Metastatic Pancreatic Carcinoma in the Ovary (tissue), 1 donor: ENCODE measurements around the genes FBLL1, RANBP17 and TLX3.

DNA sequence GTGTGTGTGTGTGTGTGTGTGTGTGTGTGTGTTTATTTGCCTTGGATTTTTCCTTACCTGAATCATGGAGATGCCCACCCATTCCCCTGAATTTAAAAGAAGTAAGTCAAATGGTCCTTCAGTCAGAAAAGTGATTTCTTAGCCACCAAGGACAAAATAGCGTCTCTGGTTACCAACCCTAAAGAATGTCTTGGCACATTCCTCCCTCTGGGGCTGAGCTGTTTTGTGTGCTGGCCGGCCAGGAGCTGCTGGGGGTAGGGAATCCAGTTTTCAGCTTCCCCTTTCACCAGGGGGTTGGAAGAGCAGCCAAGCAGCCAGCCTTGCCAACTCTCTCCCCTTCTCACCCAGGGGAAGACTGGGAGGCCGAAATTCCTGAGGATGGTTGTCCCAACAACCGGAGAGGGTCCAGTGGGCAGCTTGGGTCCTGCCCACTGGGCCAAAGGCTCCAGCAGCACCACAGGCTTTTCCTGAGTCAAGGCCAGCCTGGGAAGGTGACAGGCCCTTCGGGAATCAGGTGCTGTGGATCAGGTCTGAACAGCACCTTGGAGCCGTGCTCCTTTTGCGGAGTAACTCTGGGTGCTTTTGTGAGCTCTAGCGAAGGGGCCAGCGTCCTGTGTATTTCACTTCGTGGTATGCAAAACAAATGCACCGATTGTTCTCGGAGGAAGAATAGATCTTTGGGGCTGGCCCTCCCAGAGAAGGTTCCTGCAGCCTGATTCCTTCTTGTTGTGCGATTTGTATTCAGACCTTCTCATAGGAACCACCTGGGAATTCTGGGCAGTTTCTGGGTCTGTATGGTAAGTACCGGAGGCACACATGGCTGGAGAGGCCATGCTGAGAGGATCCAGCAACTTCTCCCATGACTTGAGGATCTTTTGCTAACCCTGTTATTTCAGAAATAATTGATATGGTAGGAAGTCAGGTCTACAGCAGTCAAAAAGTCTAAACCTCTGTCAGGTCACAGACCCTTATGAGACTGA is 4.3 kb downstream of the WWC1 start:
- PRO-cap = no peak

DNA sequence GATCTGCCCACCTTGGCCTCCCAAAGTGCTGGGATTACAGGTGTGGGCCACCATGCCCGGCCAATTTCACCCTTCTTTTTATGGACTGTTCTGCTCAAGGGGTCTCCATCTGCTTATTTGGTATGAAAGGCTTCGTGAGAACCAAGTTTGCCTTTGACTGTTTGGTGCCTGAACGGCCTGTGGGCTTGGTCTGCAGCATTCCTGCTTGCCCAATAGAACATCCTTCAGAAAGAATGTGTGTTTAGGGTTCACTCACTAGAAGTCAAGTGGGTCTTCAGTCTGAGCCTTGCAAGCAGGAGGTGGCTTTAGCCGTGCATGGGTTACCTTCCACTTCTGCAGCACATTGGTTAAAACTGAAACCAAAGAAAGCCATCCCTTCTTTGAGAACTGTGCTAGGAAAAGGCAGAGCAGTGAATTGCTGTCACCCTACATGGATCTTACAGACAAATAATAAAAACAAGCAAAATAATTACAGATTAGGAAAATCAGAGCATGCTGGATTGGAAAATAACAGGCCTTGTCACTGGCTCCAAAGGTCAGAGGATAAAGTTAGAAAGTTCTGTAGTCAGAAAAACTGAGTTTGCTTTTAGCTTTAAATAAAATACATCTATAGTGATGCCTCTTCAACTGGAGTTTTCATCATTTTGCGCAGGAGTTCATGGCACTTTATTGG is 16.5 kb downstream of the WWC1 start:
- PRO-cap = no peak

DNA sequence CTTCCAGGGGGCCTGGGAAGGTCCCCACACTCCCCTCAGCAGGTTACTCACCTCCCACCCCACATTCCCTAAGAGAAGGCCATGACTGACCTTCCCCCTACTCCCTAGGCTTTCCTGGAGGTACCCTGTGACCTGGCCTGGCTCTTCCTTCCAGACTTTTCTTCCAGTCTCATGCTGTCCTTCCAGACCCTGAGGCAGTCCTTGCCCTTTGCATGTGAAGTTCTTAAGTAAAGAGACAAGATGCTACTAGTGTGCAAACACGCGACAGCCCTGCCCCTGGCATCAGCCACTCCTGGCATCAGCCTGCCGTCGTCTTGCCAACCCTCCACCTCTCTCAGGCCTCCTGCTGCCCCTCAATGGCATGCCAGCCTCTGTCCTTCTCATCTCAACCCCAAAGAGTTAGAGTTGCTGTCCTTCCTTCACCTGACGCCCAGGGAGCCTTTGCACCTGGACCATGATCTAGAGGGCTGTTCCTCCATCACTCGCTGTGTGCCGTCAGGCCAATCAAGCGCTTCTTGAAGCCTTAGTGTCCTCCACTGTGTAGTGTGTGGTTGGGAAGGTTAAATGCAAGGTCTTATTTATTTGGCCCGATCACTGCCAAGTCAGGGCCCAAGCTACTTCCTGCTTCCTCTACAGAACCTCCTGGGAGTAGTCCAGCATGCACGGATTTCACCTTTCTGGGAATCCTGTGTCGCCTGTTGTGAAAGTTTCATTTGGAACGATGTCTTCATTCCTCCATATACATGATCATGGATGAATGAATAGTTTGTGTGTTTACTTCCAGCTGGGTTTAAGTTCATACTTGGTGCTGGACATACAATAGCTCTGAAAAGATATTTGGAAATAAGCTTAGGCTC is 62.0 kb downstream of the WWC1 start:
- PRO-cap = no peak

DNA sequence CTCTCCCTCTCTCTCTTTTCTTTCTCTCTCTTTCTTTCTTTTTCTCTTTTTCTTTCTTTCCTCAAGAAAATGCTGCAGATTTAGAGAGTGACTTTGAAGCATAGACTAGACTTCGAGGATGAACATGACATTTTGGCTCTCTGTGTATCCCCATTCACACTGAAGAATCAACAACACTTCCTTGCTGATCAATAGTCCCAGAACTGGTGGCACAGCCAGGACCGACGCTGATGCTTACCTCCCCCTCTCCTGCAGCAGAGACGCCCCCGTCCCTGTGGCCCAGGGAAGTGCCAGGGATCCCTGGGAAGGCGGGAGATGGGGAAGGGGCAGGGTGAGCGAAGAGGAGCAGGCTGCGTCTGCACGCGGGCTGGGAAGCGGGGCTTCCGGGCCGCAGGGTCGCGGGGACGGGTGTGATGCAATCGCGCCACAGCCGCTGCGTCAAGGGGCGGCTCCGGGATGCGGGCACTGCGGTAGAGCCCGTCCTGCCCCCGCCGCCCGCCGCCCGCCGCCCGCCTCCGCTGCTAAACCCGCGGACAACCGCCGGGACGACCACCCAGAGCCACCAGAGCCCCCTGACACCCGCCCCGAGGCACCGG is at the start of gene FBLL1:
TSS of gene FBLL1 (plus strand) at position 427 of the 596 bp plus-strand sequence.
- PRO-cap = no peak

DNA sequence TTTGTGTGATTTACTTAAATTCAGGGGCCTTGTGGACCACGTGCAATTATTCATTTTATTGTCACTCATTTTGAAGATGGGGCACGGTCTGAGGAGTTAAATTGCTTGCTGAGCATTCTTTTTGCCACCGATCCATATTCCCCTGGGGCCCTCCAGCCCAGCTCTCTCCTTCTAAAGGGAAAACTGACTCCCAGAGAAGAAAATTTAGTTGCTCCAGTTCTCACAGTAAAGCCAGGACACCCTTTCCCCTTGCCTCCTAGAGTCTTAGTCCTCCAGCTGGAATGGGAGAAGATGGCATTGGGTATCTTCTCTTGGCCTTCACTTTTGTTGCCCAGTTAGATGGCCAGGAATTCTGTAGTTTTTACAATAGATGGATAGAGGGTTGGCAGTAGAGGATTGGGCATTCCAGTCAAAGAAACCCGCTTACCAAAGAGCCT is 1.1 kb upstream of the PANK3 start:
- PRO-cap = no peak

DNA sequence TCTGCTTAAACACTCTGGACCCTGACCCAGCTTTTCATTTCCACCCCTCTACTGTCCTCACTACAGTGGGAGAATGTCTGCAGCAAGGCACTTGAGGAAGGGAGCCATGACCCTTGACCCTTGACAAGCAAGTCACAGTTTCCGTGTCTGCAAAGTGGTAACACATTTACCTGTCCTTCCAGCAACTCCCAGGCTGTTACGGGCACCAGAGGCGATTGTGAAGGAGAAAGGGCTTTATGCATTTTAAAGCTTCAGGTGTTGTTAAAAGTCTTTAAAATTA is 88.3 kb upstream of the PANK3 start:
- PRO-cap = no peak

DNA sequence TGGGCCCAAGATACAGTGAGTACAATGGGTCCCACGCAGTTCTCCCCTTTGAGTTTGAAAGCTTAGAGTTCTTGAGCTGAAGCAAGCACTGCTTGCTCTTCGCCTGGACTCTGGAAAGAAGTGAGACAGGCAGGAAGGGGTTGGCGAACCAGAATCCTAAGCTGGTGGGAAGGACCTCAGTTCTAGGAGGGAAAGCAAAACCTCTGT is 239.8 kb upstream of the PANK3 start:
- PRO-cap = no peak

- PRO-cap = no peak
These were observed 265.3 kb upstream of the PANK3 start for GRCh38 chr5:168844464-168844968.

DNA sequence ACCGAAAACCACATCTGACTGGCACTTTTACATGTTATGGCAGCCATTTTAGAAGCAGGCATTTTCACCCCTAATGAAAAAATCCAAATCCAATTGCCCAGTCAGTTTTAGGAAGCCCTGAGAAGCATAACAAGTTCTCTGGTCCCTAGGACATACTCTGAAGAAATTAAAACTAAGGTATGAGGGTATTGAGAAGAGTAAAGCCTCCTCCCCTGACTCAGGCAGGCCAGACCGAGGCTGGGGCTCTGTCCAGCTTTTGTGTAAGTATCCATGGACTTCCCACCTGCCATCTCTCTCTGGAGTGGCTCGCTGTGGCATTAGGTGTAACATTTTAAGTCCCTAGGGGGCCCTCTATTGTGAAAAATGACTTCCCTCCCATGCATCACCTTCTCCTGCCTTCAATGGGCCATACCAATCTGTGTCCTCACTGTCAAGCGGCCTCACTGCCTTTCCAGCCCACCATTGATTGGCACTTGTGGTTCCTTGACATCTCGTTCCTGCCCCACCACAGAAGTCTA is 205.6 kb downstream of the SLIT3 start:
- PRO-cap = no peak

DNA sequence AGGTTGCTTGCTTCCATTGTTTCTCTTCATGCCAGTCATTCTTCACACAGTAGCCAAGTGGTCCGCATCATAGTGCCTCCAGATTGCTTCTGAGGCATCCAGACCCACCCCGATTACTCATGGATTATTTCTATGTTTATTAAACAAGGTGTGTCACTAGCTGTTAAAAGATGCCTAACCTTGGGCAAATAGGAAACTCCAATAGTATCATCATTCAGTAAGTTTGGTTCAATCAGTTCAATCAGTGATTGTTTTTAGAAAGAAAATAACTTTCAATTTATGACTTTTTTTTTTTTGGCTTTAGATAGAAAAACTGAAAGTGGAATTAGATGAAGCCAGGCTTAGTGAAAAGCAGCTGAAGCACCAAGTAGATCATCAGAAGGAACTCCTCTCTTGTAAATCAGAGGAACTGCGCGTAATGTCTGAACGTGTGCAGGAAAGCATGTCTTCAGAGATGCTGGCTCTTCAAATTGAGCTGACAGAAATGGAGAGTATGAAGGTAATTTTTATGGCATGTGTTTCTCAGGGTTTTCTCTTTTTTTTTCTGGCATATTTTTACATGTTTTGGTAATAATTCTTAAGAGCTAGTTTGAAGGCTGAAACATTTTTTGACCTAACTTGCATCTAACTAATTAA is 9.6 kb downstream of the SPDL1 start:
- PRO-cap = no peak

- PRO-cap = no peak
These were observed 4.3 kb downstream of the LCP2 start for GRCh38 chr5:170293156-170293821.

GRCh38 chr5:170336286-170336688 is 38.7 kb upstream of the LCP2 start:
- PRO-cap = no peak

DNA sequence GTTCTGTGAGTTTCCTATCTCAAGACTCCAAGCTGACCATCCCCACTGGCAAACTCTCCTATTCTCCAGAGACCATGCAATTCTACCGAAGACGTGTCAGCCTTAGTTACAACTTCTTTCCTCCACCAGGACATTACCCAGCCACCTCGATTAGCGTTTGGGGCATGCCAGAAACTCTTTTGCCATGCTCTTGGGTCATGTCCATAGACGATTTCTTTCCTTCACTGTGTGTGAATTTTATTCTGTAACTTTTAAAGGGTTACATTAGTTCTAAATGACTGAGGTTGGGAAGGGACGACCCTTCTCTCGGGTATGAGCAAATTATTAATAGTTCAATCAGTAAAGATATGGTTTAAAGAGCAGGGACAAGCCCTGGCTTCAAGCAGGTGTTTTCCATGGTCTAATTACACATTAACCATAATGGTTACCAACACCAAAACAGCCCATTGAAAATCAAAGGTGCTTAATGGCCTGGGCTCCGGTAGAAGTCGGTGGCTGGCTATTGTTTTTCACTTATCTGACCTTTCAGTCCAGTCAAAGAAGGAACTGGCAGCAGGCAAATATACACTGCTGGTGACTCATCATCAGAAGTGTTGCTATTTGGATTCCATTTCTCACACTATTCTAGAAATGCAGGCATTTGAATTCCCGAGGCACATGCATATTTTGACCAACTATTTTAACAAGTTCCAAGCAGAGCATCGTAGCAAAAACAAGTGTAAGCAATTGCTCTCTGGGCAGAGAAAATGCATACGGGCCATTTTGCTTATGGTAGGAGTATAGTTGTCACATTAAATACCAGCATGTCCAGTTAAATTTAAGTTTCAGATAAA is 26.5 kb upstream of the GABRP start:
- PRO-cap = no peak

- PRO-cap = unidirectional peak, plus-strand start at chr5:170861882; unidirectional peak, plus-strand start at chr5:170861919; unidirectional peak, plus-strand start at chr5:170862055
These were observed at the start of gene RANBP17 for GRCh38 chr5:170861624-170862173. RANBP17 (plus strand) TSS chr5:170862018.

DNA sequence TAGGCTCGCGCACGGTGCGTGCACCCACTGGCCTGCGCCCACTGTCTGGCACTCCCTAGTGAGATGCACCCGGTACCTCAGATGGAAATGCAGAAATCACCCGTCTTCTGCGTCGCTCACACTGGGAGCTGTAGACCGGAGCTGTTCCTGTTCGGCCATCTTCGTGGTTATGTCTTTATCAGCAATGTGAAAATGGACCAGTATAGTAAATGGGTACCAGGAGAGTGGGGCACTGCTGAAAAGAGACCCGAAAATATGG is 219.3 kb upstream of the TLX3 start:
- PRO-cap = no peak

DNA sequence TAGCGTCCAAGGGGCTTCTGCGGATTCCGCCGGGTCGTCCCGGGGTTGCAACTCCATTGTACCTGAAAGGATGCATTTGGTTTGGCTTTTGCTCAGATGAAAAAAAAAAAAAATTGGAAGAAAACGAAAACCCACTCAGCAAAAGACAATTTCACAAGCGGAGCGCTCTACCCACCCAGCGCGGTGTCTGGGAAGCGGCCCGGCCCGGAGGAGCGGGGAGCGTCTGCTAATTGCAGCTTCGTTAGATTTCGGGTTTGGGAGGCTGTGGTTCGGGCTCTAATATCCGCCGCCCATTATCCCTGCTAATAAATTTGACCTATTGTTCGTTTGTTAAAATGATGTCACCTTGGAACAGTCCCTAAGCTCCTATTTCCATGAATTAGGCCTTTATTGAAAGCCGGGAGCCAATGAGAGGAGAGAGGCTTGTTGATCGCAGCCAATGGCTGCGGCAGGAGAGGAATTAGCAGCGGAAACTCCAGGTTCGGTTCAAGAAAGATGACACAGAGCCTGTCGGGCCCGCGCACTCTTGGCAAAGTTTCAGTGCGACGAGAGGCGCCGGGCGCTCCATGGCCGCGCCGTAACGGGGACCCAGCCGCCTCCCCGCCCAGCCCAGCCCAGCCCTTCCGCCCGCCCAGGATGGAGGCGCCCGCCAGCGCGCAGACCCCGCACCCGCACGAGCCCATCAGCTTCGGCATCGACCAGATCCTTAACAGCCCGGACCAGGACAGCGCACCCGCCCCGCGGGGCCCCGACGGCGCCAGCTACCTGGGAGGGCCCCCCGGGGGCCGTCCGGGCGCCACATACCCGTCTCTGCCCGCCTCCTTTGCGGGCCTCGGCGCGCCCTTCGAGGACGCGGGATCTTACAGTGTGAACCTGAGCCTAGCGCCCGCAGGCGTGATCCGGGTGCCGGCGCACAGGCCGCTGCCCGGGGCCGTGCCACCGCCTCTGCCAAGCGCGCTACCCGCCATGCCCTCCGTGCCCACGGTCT is at the start of gene TLX3:
TSS of gene TLX3 (plus strand) at position 519 of the 988 bp plus-strand sequence.
- PRO-cap = no peak

DNA sequence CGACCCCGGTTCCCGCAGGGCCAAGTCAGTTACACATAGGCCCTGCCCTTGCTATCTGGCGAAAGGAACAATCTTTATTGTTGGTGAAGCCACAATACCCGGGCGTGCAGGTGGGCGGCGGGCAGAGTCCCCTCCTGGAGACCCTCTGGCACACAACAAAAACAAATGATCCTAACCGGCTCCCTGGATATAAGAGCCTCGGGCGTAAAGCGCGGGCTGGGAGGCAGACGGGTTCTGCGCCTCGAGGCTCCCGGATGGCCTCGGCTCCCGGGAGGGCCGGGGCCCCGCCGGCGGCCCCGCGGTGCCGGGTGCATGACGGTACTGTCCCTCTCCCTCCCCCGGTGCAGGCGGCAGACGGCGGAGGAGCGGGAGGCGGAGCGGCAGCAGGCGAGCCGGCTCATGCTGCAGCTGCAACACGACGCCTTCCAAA is 2.0 kb downstream of the TLX3 start:
- PRO-cap = no peak

DNA sequence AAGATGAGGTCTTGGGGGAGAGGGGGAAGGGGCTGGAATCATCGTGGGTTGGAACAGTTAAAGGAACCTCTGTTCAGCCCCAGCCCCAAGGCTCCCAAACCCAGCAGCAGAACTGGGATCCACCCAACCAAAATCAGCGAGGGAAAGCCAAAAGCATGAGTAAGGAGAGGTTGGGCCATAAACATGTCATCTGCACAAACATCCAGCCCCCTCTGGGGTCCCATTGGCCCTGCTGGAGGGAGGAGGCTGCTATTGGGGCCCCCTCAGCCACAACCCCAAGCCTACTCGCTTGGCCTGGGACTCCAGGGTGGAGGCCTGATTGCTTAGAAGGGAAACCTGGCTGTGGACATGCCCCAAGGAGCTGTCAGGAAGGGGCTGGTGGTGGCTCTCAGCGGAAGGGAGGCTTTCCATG is 154.9 kb downstream of the FGF18 start:
- PRO-cap = no peak

DNA sequence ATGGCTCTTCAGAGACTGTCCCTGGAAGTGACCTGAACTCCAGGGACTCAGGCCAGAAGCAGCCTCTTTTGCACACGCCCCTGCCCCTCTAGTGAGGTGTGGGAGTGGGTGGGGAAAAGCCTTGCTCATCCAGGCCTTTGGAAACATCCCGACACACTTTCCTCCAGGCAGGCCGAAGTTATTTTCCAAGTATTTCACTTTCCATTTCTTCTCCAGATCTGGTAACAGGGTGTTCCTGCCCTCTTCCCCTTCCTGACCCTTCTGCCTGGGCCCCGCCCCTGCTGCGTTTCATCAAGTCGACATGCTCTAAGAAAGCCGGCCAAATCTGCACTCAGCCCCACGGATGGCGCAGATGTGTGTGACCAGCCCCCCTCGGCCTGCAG is 159.6 kb downstream of the FGF18 start:
- PRO-cap = no peak

DNA sequence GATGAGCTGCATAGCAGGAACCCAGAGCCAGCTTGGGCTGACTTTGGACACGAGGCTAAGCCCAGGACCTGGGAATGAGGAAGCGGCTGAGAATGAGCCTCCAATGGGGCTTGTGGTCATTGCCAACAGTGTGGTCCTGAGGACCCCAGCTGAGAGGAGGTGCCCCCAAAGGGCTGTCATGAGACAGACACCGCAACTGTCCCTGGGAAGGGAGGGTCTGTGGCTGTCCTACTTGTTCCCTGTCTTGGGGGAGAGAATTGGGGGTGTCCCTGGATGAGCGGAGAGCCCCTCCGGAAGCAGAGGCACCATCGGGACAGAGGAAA is 159.9 kb upstream of the SMIM23 start:
- PRO-cap = no peak